ENCODE data around the genes SNRNP25, ARHGDIG and RHOT2.

- PRO-cap: bidirectional peak, plus-strand start at chr16:53873, minus-strand start at chr16:53608
These were observed at the start of gene SNRNP25 for GRCh38 chr16:53765-54350. Gene SNRNP25, plus strand, starts transcription at chr16:53828.

DNA sequence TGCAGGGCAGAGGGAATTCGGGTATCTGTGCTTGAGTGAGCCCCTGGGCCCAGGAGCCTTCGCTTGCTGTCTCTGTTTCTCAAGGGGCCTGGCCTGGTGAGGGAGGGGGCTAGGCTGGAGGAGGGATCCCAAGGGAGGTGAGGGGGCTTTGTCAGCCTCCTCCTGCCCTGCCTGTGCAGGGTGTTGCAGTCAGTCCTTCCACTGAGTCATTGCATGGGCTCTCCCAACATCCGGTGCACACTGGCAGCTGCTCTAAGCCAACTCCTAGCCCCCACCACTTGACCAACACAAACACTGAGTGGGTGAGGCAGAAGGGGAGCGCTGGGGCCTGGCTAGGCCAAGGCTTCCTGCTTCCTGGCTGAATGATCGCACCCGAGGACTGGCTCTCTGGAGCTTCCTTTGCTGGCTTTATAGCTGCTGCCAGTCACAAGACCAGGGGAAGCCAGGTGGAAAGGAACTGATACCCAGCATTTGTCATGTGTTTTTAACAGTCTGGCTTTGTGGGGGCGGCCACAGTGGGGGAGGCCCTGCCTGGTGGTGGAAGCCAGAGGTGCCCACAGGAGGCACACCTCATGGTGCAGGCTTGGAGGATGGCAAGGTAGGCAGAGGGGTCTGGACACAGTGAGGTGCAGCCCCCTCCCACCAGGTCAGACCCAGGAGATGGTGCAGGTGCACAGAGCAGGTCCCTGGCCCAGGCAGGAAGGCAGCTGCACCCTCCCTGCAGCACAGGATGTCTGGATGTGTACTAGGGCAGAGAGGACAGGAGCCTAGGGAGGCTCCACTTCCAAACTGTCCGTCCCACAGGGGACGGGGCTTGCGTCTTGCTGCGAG lies 6.8 kb downstream of the MPG start:
- PRO-cap: unidirectional peak, minus-strand start at position 381 of the sequence

DNA sequence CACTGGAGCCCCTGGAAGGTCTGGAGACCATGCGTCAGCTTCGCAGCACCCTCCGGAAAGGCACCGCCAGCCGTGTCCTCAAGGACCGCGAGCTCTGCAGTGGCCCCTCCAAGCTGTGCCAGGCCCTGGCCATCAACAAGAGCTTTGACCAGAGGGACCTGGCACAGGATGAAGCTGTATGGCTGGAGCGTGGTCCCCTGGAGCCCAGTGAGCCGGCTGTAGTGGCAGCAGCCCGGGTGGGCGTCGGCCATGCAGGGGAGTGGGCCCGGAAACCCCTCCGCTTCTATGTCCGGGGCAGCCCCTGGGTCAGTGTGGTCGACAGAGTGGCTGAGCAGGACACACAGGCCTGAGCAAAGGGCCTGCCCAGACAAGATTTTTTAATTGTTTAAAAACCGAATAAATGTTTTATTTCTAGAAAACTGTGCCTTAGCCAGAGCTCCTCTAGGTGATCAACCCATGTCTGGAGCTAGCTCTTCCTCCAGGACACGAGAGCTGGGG lies 7.5 kb downstream of the MPG start:
- PRO-cap: no peak

DNA sequence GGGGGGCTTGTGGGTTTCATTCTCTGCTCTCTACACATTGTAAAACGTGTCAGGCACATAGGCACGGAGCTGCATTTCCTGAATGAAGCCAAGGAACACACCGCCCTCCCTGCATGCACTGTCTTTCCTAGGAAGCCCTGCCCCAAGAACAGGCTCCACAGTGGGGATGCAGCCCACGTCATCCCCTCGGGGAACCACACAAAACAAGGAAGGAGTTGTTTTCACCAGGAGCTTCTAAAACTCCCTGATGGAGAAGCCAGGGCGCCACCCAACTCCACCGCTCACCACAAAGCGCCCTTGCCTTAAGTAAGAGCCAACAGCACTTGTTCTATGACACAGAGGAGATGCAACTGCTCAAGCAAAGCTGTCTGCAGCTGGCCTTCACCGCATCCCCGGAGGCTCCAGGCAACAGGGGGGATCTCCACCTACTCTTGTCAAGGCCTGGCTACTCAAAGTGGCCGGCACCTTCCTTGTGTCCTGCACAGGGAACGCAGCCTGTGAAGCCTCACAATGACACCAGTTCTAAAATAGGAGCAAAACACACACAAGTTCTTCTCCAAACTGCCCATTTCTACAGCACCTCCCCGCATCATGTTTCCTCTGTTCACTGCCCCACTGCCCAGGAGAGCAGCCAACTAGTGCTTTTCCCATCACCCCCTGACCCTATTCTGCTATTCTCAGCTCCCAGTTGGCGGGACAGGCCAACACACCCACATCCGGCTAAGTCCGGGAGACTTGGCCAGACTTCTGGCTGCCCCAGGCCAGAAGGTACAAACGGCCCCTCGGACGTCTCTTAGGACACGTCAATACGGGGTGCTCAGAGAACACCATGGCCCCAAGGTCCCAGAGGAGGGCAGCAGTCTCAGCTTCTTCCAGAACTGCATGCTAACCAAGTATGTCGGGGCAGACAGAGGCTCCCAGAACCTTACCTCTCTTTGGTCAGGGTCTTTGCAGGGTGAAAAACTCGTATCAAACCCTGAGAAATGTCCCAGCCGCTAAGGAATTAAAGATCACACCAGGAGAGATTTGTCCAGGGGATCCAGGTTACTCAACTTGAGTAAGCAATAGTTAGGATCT lies 24.3 kb downstream of the MPG start:
- PRO-cap: no peak

GRCh38 chr16:119845-120283 lies 18.6 kb downstream of the NPRL3 start:
- PRO-cap: no peak

GRCh38 chr16:205787-206371 lies 23.4 kb downstream of the LUC7L start:
- PRO-cap: no peak

- PRO-cap: bidirectional peak, plus-strand start at chr16:254096, minus-strand start at chr16:254000
These were observed 19.1 kb downstream of the FAM234A start for GRCh38 chr16:253742-254194.

GRCh38 chr16:280230-280913 lies at the start of gene ARHGDIG:
Gene ARHGDIG, plus strand, starts transcription at chr16:280591.
- PRO-cap: unidirectional peak, plus-strand start at chr16:280591

DNA sequence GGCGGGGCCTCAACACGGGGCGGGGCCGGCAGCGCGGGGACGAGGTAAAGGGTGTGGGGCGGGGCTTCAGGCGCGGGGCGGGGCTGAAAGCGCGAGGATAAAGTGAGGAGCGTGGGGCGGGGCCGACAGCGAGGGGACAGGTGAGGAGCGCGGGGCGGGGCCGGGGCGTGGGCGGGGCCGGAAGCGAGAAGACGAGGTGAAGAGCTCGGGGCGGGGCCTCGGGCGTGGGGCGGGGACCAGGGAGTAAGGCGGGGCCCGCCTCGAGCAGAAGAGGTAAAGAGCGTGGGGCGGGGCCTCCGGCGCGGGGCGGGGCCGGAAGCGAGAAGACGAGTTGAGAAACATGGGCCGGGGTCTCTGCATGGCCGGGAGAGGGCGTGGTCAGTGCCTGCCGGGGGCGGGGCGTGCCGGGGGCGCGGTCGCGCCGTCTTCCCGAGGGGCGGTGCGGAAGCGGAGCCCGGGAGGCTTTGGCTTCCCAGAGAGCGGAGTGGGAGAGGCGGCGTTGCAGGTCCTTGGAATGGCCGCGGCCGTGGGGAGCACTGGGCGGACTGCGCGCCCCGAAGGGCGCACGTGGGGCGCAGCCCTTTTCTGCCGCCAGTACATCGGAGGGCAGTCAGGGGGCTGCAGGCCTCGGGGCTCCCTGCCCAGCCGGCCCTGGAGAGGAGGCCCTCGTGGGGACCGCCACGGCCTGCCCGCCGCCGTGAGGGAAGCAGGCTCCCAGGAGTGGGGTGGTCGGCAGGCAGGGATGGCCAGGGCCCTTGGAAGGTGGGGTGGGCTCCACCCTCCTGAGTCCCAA lies 439 bp upstream of the AXIN1 start:
- PRO-cap: bidirectional peak, plus-strand start at position 128 of the sequence, minus-strand start outside the sequence; unidirectional peak, plus-strand start at position 475 of the sequence

GRCh38 chr16:398015-398597 lies 1.1 kb downstream of the NME4 start:
- PRO-cap: no peak

GRCh38 chr16:515164-515714 lies 12.3 kb upstream of the CAPN15 start:
- PRO-cap: no peak

DNA sequence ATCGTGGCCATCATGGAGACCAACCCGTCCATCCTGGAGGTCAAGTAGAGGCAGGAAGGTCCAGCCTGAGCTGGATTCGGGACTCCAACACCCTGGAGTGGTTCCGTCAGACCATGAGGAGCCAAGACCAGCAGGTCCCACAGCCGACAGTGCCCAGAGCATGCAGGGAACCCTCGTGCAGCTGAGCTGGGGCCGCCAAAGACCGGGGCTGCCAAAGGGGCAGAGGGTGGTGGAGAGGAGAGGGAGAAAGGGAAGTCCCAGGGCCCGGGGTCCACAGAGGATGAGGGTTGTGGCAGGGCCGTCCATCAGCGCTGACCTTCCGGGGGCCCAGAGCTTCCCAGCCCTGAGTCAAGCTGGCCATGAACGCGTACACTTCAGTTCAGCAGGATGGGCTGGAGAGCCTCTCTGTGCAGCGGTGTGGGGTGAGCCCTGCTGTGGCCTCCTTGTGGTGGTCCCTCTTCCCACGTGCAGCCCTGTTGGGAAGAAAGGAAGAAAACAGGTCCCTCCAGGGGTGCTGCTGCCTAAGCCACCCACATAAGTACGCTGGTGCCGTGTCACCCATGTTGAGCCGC lies 6.6 kb upstream of the CAPN15 start:
- PRO-cap: no peak

- PRO-cap: no peak
These were observed 5.8 kb upstream of the CAPN15 start for GRCh38 chr16:521563-522291.

GRCh38 chr16:538819-539733 lies 11.6 kb downstream of the CAPN15 start:
- PRO-cap: no peak

- PRO-cap: no peak
These were observed 13.4 kb downstream of the CAPN15 start for GRCh38 chr16:540735-541485.

DNA sequence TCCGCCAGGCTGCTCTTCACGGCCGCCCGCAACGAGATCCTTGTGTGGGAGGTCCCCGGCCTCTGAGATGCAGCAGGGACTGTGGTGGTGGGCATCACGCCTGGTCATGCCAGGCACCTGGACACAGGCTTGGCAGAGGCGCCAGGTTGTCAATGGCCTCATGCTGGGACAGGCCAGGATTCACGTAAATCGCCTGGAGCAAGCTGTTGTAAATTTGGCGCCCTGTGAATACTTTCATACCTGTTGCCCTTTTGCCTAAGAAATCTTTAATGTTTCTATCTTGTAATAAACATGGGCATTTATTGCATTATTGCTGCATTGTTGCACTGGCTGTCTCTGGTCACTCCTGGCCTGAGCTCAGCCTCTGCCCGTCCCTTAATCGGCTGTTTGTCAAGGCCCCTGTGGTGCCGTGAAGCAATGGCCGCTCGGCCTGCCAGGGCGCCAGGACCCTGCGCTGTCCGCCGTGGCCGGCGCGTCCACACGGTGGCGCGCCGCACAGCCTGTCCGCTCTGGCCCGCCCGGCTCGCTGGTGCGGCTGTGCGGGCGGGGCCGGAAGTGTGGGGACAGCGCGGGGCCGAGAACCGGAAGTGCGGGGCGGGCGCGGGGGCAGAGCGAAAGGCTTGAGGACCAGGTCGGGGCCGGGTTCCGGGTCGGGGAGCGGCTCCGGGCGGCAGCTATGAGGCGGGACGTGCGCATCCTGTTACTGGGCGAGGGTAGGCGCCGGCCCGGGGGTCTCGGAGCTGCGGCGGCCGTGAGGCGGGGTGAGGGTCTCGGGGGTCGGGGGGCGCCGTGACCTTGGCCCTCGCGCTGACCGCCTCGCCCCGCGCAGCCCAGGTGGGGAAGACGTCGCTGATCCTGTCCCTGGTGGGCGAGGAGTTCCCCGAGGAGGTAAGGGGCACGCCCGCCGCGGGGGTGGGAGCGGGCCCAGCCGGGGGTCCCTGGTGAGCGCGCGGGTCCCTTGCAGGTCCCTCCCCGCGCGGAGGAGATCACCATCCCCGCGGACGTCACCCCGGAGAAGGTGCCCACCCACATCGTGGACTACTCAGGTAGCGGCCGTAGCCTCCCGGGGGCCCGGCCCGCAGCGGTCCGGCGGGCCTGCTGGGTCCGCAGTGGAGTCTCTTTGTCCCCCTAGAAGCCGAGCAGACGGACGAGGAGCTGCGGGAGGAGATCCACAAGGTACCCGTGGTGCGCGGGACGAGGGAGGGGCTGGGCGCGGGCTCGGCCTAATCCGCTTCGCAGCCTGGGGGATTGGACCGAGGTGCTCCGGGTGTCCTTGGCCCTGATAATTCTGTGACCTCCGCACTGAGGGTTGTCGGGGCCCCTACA lies at the start of gene RHOT2:
TSS of gene RHOT2 (plus strand) at position 609 of the 1,326 bp plus-strand sequence.
- PRO-cap: unidirectional peak, plus-strand start at position 643 of the sequence

- PRO-cap: no peak
These were observed 1.8 kb downstream of the JMJD8 start for GRCh38 chr16:682273-682792.

DNA sequence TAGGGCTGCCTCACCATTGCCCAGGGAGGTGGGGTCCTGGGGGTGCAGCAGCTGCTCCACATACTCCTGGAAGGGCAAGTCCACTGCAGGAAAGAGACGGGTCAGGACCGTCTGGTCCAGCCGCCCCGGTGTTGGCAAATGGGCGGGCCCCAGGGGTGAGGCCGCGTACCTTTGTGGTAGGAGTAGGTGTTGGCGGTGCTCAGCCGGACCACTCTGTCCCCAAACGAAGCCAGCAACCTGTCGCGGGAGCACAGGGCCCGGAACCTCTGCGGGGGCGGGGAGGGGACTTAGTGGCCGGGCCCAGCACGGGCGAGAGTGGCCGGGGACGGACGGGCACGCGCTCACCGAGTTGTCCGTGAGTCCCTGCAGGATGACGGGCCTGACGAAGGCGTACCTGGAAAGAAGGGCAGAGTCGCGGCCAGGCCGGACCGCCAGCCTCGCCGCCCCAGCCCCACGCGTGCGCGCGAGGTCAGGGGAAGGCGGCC lies 576 bp downstream of the JMJD8 start:
- PRO-cap: no peak

GRCh38 chr16:686819-687888 lies 3.0 kb upstream of the JMJD8 start:
- PRO-cap: no peak

DNA sequence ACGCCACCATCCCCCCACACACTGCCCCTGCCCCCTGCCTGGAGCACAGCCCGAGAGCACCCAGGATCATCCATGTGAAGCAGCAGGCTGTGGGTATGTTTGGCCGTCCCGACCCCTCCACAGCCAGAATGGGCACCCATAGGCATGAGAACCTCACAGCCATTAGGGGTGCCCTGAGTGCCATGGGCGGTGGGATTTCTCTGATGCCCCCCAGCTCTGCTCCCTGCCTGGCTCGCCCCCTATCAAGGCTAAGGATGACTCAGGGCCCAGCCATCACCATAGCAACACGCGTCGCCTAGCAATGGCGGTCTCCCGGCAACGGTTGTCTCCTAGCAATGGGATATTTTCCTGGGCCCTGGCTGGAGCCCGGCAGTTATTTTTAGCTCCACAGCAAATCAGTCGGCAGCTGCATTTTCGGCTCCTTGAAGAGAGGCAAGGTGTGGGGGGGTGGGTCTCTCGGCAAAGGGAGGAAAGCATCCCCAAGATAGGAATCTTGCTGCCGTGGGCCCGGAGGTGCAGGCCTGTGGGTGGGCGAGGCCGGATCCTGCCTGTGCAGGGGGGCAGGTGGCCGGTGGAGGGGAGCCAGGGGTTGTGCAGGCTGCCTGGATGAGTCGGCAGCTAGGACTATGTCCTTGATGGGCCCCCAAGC lies 4.0 kb upstream of the FBXL16 start:
- PRO-cap: no peak

All from ileum (tissue), 1 donor.